ENCODE measurements around the genes C16orf86, CENPT and NRN1L.

GRCh38 chr16:67534834-67535669 lies 6.4 kb downstream of the RIPOR1 start:
- PRO-cap, result no peak

GRCh38 chr16:67541248-67542374 lies 13.0 kb downstream of the RIPOR1 start:
- PRO-cap, result no peak

DNA sequence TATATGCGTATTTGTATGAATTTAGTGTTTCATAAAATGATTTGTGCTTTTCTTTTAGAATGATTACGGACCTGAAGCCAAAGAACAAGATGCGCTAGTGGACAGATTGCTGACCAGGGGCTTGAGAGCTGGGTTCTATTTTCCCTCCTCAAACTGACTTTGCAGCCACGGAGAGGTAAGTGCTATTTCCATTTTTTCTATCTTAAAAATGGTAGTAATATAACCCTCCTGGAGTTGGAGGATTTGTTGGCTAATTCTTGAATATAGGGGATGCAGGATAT lies 8.7 kb downstream of the CTCF start:
- PRO-cap, result no peak

GRCh38 chr16:67654300-67655035 lies 5.6 kb downstream of the ACD start:
- PRO-cap, result no peak

DNA sequence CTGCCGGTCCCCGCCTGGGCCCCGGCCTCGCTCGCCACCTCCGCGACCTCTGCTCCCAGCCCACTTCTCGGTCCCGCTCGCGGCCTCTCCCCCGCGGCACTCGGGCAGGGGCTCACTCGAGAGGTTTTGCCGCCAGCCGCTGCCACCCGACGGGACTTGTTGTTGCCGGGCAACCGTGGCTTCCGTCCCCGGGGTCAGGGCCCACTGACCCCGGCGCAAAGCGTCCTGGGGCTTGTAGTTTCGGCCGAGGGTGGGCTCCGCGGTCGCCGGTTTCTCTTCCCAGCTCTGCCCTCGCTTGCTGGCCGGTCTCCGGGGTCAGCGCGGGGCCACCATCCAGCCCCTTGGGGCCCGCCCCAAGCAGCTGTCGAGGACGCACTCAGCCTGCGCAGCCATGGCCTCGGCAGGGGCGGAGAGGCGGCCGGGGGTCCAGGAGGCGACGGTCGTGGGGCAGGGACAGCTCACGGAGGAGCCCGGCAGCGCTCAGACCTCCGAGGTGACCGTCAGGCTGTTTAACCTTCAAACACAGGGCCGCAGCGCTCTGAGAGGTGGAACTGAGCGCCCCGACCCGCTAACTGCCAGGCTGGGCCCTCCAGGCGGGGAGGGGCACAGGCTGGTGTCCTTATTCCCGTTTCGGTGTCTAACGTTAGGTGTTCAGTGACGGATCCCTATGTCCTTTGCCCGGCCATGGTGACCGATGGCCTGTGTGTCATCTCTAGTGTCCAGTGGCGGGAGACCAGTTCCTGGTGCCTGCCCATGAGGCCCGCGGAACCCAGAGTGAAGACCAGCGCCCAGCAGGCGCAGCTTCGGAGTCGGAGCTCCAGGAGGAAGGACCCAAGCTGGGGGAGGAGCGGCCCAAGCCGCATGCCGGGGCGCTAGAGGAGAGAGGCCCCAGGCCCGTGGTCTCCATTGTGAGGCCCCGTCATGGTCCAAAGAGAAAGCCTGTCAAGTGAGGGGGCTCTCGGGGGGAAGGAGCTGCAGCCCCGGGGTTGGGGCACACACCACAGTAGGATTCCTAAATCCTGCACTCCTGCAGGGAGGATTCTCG lies at the start of gene C16orf86:
Gene C16orf86, plus strand, starts transcription at position 235 of the 1,045 bp plus-strand sequence.
- PRO-cap, result bidirectional peak, plus-strand start at position 237 of the sequence, minus-strand start at position 158 of the sequence; unidirectional peak, minus-strand start at position 776 of the sequence

DNA sequence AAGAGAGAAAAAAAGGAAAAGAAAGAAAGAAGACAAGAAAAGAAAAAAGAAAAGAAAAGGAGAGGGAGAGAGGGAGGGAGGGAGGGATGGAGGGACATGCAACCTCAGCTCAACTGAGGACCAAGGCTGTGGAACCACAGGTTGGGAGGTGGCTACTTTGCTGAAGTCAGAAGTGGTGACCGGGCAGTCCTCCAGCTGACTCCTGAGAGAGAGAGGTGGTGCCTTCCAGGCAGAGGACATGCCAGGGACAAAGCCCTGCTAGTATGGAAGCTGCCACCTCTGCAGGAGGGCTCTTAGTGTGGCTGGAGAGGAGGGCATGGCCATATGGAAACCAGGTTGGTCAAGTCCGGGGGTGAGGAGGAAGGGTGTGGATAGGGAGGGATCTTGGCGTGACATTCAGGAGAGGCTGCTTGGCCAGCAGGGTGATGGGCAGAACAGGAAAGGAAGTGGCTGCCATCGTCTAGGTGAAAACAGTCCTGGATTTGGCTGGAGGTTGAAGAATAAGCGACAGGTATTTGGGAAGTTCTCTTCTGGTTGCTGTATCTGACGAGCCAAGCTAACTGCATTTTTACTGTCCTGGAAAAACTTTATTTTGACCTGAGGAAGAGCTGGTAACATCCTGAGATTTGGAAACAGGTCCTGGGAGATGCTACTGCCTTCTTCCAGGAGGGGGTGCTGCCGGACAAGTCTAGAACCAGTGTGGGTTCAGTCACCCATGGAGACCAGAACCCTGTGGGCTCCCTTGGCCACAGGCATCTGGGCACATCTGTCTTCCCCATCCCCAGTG lies 5.8 kb downstream of the C16orf86 start:
- PRO-cap, result no peak

DNA sequence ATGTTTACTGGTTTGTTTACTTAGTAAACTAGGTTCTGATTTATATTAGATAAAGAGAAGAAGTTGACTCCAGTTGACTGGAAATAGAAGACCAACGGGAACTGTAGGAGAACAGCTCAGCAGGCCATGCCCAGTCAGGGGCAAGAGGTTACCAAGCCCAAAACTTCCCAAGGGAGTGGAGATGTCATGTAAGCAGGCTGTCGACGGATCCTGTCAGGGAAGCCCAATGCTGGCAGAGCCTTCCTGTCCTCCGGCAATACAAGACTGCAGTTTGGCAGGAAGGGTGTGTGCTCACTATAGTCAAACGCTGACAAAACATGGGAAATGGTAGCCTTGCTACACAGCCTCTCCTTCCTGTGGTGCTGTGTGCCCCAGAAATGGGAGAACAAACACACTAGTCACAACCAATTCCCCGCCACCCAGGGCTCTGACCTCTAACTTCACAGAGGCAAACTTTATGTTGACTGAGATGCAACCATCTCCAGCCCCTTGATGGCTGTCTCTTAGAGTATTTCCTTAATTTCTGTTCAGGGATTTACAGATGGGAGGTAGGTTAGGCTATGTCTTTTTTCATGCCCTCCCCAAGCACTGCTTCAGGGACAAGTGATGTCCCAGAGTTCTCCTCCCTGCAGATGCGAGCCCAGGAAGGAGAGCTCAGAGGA lies 18.2 kb downstream of the C16orf86 start:
- PRO-cap, result no peak

- PRO-cap, result no peak
Observed at GRCh38 chr16:67685385-67686262, 19.0 kb downstream of the C16orf86 start.

DNA sequence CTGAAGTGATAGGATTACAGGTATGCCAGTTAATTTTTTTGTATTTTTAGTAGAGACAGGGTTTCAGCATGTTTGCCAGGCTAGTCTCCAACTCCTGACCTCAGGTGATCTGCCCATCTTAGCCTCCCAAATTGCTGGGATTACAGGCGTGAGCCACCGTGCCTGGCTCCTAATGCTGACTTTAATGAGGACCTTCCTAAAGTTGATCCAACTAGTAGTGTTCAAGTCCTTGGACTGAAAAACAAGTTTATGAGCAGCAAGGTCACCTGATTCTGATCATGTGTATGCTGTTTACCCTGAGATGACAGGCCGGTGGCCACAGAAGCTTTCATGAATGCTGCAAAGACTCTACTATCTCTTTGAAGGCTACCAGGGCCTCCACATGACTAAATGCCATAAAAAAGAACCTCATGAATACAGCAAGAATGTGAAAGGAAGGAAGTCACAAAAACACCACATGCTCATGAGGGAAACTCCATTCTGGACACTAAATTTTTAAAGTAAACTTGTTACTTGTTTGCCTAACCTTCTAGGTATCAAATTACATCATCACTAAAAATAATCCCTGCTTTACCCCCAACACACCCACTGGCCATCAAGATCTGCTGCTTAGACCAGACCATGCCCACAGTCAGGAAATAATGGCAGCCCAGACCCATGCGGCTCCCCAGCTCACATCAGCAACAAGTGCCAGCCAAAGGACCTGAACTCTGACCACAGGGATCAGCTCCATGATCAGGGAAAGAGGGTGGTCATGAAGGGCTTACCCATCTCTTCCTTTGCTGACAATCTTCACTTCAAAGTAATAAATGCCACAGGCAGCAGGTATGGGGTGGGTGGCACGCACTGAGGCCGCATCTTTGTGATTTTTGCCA lies 1.5 kb downstream of the RANBP10 start:
- PRO-cap, result no peak

GRCh38 chr16:67847071-67848188 lies at the start of gene CENPT:
Gene CENPT (minus strand): TSS chr16:67847693.
- PRO-cap, result unidirectional peak, plus-strand start at chr16:67847192; unidirectional peak, minus-strand start at chr16:67847755

- PRO-cap, result no peak
Observed at GRCh38 chr16:67868415-67868745, 4.5 kb upstream of the EDC4 start.

- PRO-cap, result no peak
Observed at GRCh38 chr16:67878811-67879860, 5.5 kb upstream of the NRN1L start.

DNA sequence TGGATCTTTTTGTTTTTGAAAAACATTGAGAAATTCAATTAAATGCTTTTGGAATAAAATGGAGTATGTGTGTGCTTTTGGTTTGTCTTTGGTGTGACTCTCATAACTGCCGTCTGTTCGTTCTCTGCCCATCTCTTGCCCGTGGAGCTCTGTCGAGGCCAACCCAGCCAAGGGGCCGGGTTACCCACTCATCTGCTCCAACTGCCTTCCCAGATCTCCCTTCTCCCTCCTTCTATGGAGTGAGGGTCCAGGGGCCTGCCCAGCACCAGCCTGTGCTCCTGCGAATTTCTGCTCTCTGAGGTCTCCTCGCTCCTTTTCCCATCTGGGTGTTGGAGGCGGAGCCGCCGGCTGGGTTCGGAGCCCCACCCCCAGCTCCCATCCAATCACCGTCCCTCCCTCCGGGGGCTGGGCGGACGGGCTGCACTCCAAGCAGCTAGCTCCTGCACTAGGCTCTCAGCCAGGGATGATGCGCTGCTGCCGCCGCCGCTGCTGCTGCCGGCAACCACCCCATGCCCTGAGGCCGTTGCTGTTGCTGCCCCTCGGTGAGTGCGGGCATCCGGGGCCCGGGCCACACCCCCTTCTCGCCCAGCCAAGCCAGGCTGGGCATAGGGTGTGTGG lies at the start of gene NRN1L:
Gene NRN1L, plus strand, starts transcription at position 445 of the 618 bp plus-strand sequence.
- PRO-cap, result no peak

DNA sequence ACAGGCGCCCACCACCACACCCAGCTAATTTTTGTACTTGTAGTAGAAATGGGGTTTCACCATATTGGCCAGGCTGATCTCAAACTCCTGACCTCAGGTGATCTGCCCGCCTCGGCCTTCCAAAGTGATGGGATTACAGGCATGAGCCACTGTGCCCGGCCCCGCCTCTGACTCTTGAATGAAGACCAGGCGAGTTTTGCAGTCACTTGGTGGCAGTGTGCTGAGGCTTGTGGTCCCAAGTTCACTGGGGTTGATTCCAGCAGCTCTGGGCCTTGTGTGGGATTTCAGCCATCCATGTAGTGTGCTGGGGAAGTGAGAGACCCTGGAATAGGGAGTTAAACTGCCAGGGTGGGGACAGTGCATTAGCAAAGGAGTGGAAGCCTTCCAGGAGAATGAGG lies 14.3 kb downstream of the PSKH1 start:
- PRO-cap, result no peak

DNA sequence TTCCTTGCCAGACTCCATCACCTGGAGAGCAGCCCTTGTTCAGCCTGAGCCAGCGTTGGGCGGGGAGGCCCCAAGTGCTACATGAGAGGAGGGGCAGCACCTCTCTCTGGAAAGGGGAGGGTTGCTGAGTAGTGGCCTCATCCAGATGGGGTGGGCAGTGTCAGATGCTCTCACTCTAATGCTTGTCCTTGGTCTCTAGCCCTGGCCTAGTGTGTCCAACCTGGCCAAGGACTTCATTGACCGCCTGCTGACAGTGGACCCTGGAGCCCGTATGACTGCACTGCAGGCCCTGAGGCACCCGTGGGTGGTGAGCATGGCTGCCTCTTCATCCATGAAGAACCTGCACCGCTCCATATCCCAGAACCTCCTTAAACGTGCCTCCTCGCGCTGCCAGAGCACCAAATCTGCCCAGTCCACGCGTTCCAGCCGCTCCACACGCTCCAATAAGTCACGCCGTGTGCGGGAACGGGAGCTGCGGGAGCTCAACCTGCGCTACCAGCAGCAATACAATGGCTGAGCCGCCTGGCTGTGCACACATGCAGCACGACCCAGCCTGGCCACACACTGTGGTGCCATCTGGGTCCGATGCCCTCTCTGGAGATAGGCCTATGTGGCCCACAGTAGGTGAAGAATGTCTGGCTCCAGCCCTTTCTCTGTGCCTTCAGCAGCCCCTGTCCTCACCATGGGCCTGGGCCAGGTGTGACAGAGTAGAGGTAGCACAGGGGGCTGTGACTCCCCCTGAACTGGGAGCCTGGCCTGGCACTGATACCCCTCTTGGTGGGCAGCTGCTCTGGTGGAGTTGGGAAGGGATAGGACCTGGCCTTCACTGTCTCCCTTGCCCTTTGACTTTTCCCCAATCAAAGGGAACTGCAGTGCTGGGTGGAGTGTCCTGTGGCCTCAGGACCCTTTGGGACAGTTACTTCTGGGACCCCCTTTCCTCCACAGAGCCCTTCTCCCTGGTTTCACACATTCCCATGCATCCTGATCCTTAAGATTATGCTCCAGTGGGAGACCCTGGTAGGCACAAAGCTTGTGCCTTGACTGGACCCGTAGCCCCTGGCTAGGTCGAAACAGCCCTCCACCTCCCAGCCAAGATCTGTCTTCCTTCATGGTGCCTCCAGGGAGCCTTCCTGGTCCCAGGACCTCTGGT lies 4.2 kb downstream of the CTRL start:
- PRO-cap, result no peak

GRCh38 chr16:67957561-67958303 lies 10.7 kb downstream of the SLC12A4 start:
- PRO-cap, result no peak

GRCh38 chr16:67958400-67959289 lies 9.8 kb downstream of the SLC12A4 start:
- PRO-cap, result no peak

- PRO-cap, result bidirectional peak, plus-strand start at chr16:67968264, minus-strand start at chr16:67968181
Observed at GRCh38 chr16:67967299-67968430, 772 bp downstream of the SLC12A4 start.

DNA sequence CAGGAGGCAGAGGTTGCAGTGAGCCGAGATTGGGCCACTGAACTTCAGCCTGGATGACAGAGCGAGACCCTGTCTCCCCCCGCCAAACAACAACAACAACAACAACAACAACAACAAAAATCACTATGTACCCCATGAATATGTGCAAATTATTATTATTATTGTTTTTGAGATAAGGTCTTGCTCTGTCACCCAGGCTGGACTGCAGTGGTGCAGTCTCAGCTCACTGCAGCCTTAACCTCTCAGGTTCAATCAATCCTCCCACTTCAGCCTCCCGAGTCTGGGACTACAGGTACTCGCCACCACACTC lies 3.4 kb downstream of the DPEP2 start:
- PRO-cap, result no peak

- PRO-cap, result no peak
Observed at GRCh38 chr16:68022488-68023068, 454 bp downstream of the DDX28 start.